Left lobe of liver (tissue), 1 donor: ENCODE measurements around a stretch of chr14.

GRCh38 chr14:74562815-74563447 lies 49.1 kb downstream of the LTBP2 start:
- PRO-cap, result no peak

GRCh38 chr14:74566737-74567145 lies 45.3 kb downstream of the LTBP2 start:
- PRO-cap, result no peak

DNA sequence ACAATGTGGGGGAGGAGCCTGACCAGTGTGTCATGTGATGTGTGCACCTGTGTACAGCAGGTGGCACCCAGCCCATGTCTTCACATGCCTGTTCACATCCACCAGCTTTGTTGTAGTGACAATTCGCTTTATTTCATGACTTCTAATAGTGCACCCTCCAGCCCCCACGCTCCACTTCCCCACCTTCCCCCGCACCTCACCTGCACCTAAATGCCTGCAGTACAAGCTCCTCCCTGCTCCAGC lies 2.9 kb downstream of the LTBP2 start:
- PRO-cap, result no peak

GRCh38 chr14:74809431-74809795 lies 46.3 kb downstream of the YLPM1 start:
- PRO-cap, result no peak

DNA sequence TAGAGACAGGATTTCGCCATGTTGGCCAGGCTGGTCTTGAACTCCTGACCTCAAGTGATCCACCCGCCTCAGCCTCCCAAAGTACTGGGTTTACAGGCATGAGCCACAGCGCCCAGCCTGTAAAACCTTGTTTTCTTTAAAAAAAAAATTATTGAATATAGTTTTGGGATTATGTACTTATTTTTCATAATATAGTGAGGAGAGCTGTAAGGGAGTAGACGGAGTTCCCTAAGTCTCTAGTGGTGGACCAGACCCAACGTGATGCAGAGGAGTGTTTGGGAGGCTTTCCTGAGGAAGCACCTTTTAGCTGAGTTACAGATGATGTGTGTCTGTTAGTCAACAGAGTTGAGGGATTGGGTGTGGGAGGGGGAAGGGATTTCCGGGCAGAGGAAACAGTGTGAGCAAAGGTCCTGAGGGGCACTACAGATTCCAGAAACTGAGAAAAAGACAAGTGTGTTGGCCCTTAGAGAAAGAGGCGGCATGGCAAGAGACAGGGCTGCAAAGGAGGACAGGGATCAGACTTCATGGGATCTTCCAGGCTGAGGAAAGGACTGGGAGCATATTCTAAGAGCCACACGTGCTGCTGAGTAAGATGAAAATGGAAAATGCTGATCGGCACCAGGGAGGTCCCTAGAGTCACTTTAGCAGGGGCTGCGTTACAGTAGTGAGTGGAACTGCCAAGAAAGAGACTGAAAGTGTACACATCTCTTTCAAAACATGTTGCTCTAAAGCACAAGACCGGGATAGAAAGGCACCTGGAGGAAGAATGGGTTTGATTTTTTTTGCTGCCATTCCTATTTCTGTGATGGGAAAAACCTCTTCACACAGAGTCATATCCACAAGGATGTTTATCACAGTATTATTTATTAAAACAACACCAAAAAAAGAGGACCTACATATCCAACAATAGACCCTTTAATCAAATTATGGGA lies 9.4 kb upstream of the RPS6KL1 start:
- PRO-cap, result no peak

DNA sequence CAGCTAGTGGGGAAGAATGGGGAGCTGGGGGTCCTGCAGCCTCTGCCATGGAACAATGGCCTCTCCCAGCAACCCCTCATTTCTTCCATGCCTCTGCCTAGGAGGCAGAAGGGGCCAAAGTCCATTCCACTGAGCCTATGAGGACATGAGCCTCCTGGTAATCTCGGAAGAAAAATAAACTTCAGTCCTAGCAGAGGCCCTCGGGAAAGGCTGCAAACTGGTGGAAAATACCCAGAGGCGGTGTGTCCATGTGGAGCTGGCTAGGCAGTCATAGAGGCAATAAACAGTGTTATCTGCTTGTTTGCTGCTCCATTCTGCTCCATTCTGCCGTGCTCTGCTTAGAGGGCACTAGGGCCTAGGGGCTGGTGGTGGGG lies 4.5 kb downstream of the PGF start:
- PRO-cap, result no peak

GRCh38 chr14:75068806-75068942 lies 767 bp upstream of the ZC2HC1C start:
- PRO-cap, result no peak

GRCh38 chr14:75200368-75200875 lies 24.0 kb upstream of the TMED10 start:
- PRO-cap, result no peak

GRCh38 chr14:75274738-75275361 lies 3.8 kb upstream of the FOS start:
- PRO-cap, result no peak

DNA sequence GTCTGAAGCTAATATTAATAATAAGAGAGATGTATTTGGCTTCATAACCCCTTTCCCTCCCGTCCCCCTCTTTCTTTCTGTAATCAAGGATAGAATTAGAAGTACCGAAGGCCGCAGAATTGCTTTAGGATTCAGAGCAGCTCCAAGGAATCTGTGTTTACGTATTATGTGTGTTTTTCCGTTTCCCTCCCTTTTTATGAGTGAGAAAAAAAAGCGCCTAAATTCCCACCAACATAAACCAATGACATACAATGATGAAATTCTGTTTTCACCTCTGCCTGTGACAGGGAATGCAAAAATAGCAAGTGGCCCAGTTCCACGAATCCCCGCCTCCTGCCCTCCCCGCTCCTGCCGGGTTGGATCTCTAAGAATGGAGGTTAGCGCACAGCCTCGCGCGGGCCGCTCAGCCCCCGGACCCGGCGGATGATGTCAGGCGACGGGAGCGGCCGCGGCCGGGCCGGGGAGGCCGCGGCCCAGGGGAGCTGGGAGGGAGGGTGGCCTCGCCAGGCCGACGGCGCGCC lies 1.9 kb upstream of the FOS start:
- PRO-cap, result bidirectional peak, plus-strand start at position 313 of the sequence, minus-strand start at position 292 of the sequence; bidirectional peak, plus-strand start at position 367 of the sequence, minus-strand start at position 372 of the sequence; bidirectional peak, plus-strand start outside the sequence, minus-strand start at position 425 of the sequence

DNA sequence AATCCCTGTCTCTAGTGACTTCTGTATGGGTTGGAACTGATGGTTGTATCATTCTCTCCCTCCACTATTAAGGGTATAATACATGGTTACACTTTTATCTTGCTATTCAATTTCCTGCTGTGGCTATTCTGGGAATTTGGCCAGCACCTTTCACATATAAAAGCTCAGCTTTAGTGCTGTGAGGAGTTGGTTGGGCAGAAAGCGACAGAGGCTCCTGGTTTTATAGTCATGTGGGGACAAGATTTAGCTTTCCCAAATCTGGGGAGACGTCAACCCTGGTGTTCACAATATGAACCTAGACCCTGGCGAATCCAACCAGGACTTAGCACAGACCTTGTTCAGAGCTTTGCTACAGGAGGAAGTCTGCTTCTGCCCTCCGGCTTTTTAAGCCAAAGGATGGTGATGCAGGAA lies 36.5 kb downstream of the FOS start:
- PRO-cap, result unidirectional peak, plus-strand start at position 186 of the sequence

- PRO-cap, result no peak
These were observed 9.3 kb downstream of the JDP2 start for GRCh38 chr14:75436985-75437716.

- PRO-cap, result no peak
These were observed 18.6 kb upstream of the FLVCR2 start for GRCh38 chr14:75559754-75560352.

DNA sequence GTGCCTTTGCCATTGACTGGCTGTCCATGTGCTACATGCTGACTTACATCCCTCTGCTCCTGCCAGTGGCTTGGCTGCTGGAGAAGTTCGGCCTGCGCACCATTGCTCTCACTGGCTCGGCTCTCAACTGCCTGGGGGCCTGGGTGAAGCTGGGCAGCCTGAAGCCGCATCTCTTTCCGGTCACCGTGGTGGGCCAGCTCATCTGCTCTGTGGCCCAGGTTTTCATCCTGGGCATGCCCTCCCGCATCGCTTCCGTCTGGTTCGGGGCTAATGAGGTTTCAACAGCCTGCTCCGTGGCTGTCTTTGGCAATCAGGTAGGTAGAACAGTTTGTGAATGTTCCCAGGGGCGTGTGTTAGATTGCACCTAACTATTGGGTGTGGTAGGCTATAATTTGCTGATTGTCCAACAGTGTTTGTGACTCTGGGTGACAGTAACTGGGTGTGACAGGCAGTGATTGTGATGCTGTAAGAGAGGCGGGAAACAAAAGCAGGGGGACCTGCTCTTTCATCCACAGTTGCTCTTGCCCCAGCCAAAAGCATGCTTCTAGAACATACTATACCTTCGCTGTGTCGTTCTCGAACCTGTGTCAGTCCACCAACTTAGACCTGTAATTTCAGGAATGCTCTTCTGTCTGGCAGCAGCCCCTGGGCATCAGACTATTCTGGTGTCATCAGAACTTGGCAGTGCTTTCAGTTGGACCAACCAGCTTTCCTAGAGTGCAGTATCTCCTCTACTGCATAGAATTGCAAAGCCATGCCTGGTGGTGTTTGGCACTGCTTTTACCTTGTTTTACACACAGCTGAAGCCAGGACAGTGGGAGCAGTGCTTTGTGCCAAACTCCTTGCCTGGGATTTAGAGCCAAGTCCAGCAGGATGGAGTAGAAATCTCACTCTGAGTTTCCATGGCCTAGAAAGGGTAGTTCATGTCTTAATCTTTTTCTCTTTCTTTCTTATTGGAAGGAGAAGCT lies 1.2 kb downstream of the FLVCR2 start:
- PRO-cap, result unidirectional peak, minus-strand start at position 129 of the sequence; unidirectional peak, minus-strand start at position 325 of the sequence; bidirectional peak, plus-strand start at position 697 of the sequence, minus-strand start at position 664 of the sequence

GRCh38 chr14:75599459-75600027 lies 21.1 kb downstream of the FLVCR2 start:
- PRO-cap, result no peak

- PRO-cap, result no peak
These were observed 31.5 kb downstream of the FLVCR2 start for GRCh38 chr14:75609749-75610558.

GRCh38 chr14:75631429-75631956 lies 29.2 kb downstream of the ERG28 start:
- PRO-cap, result no peak

- PRO-cap, result no peak
These were observed 148.9 kb downstream of the TGFB3 start for GRCh38 chr14:75832589-75833528.

GRCh38 chr14:75899751-75900035 lies 82.1 kb downstream of the TGFB3 start:
- PRO-cap, result no peak

GRCh38 chr14:75941257-75941510 lies 40.6 kb downstream of the TGFB3 start:
- PRO-cap, result no peak